Tibial nerve (tissue), 3 donors: ENCODE data around the gene KISS1.

GRCh38 chr1:204094861-204095190, 21.9 kb downstream of the SOX13 start:
- PRO-cap = no peak
- RAMPAGE, long total RNA, 3 experiments = no peak in any of the 3 experiments

- PRO-cap = no peak
- RAMPAGE, long total RNA, 3 experiments = no peak in any of the 3 experiments
Observed at GRCh38 chr1:204116010-204116734, 35.7 kb downstream of the ETNK2 start.

- PRO-cap = no peak
- RAMPAGE, long total RNA, 3 experiments = no peak in any of the 3 experiments
Observed at GRCh38 chr1:204145047-204145706, 6.7 kb downstream of the ETNK2 start.

- PRO-cap = unidirectional peak, plus-strand start at chr1:204150849
- RAMPAGE, long total RNA, 3 experiments = start-site peak on the plus strand in 2 of 3 experiments, at chr1:204150833-204150846 at its widest, 11 to 12 reads per replicate
Observed at GRCh38 chr1:204150685-204151219, 1.1 kb downstream of the ETNK2 start.

- PRO-cap = no peak
- RAMPAGE, long total RNA, 3 experiments = no peak in any of the 3 experiments
Observed at GRCh38 chr1:204196368-204196706, at the start of gene KISS1. TSS of gene KISS1 (minus strand) at chr1:204196491.

DNA sequence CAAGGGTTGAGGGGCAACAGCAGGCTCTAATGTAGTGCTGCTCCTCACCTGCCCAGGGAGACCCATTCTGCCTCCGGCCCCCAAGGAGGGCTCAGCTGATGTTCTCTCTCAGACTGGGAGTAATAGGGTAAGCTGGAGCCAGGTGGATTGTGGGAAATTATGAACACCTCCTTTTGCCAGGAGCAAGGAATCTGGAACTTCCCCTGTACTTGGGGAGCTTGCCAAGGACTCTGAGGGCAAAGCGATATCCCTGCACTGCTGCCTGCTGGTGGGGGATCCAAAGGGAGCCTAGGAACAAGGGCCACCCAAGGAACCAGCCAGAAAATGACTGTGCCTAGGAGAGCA, 70.4 kb upstream of the GOLT1A start:
- PRO-cap = no peak
- RAMPAGE, long total RNA, 3 experiments = no peak in any of the 3 experiments

DNA sequence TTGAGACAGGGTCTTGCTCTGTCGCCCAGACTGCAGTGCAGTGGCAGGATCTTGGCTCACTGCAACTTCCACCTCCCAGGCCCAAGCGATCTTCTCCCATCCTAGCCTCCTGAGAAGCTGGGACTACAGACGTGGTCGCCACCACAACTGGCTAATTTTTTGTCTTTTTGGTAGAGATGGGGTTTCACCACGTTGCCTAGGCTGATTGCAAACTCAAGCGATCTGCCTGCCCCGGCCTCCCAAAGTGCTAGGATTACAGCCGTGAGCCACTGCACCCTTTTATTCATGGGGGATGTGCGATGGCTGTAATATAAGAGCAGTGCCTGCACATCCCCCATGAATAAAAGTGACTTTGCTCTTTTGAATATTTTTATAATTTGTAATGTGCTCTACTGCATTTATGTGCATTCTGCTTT, 9.0 kb downstream of the PIK3C2B start:
- PRO-cap = no peak
- RAMPAGE, long total RNA, 3 experiments = no peak in any of the 3 experiments

- PRO-cap = no peak
- RAMPAGE, long total RNA, 3 experiments = no peak in any of the 3 experiments
Observed at GRCh38 chr1:204518103-204518325, 1.8 kb downstream of the MDM4 start.

GRCh38 chr1:204751869-204752315, 66.4 kb upstream of the LRRN2 start:
- PRO-cap = no peak
- RAMPAGE, long total RNA, 3 experiments = no peak in any of the 3 experiments

DNA sequence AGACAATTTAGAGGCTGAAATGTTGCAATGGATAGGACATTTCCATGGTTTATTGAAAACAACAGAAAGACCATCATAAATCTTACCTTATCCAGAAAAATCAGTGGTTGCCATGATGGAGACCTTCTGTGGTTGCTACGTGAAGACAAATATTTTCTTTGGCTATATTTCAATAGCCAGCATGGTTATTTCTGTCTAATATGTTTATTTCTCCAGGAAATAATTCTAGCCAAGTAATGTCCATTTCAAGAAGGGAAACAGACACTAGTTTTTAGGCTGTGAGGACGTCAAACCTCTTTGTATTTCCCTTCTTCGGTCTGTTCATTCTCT, 7.0 kb upstream of the NFASC start:
- PRO-cap = no peak
- RAMPAGE, long total RNA, 3 experiments = no peak in any of the 3 experiments

GRCh38 chr1:204821806-204822243, 6.6 kb upstream of the NFASC start:
- PRO-cap = no peak
- RAMPAGE, long total RNA, 3 experiments = no peak in any of the 3 experiments

DNA sequence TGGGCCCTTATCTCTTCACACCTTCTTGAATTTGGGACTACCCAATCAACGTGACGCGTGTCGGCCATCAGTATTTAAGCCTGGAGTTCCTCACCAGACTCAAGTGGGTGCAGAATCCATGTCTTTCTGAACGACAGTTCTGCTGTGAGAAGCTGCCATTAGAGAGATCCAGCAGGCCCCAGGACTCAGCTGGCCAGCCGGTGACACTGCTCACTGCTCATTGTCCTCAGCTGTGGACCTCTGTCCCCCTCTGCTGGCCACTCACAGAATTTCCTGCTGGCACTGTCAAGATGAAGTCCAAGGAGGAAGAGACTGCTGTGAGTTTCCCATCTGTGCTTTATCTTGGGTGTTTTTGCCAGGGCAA, 28.3 kb downstream of the TMCC2 start:
- PRO-cap = no peak
- RAMPAGE, long total RNA, 3 experiments = no peak in any of the 3 experiments

DNA sequence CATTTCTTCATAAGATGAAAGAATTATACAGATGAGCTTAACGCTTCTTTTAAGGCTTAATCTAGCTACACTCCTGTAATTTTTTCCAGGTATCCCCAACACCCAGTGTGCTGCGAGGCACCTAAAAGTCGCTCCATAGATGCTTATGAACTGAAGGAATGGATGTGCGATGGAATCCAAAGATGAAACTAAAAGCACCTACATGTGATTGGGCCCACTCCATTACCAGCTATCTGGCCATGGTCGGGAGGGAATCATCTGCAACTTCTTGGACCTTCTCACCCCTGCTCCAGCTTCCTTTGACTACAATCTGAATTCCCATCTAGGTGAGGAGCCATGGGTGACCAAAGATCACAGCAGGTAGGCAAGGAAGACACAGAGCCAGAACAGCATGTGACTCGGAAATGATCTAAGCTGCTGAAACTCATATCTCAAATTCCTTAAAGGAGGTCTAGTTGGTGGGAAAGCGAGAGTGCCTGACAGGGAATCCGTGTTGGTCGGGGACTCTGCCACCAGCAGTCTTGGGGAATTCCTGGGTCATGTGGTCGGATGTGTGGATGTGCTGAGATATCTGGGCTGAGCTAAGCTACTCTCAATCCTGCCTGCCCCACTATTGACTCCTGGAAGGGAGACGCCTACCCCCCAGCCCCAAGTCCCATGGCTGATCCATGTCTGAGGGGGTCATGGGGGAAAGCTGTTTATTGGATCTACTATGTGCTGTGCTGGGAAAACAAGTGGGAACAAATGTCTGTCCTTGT, 3.2 kb upstream of the NUAK2 start:
- PRO-cap = no peak
- RAMPAGE, long total RNA, 3 experiments = no peak in any of the 3 experiments

- PRO-cap = no peak
- RAMPAGE, long total RNA, 3 experiments = no peak in any of the 3 experiments
Observed at GRCh38 chr1:205448732-205449593, 6.9 kb downstream of the BLACAT1 start.

GRCh38 chr1:205519823-205520203, 15.3 kb downstream of the CDK18 start:
- PRO-cap = no peak
- RAMPAGE, long total RNA, 3 experiments = no peak in any of the 3 experiments

- PRO-cap = no peak
- RAMPAGE, long total RNA, 3 experiments = no peak in any of the 3 experiments
Observed at GRCh38 chr1:205528812-205529745, 24.6 kb downstream of the CDK18 start.

DNA sequence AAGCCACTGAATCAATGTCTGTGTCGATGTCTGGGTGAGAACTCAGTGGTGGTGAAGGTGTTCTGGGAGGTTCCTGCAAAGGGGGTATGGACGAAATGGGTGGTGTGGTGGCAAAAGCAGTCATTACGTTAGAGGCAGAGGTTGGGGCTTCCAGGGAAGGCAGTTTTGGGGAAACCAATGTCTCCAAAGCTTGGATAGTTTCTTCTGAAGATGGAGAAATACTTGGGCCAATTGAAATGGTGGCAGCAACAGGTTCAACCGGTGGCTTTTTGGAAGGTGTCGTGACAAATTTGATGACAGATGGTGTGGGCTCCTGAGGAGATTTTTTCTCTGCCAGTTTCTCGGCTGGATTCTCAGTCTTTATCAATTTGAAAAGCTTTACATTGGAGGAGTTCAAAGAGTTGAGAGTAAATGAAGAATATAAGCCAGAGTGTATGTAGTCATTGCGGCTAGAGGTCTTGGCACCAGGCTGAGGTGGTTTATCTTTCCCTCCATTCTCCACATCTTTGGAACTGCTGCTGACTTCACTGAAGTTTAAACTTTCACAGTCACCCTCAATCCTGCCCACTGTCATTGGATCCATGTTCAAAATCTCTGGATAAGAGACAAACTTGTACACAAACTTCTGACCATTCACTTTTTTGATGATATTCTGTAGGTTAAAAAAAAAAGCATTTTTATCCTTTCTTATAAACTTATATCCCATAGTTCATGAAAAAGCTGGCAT, 11.5 kb downstream of the ELK4 start:
- PRO-cap = no peak
- RAMPAGE, long total RNA, 3 experiments = no peak in any of the 3 experiments

DNA sequence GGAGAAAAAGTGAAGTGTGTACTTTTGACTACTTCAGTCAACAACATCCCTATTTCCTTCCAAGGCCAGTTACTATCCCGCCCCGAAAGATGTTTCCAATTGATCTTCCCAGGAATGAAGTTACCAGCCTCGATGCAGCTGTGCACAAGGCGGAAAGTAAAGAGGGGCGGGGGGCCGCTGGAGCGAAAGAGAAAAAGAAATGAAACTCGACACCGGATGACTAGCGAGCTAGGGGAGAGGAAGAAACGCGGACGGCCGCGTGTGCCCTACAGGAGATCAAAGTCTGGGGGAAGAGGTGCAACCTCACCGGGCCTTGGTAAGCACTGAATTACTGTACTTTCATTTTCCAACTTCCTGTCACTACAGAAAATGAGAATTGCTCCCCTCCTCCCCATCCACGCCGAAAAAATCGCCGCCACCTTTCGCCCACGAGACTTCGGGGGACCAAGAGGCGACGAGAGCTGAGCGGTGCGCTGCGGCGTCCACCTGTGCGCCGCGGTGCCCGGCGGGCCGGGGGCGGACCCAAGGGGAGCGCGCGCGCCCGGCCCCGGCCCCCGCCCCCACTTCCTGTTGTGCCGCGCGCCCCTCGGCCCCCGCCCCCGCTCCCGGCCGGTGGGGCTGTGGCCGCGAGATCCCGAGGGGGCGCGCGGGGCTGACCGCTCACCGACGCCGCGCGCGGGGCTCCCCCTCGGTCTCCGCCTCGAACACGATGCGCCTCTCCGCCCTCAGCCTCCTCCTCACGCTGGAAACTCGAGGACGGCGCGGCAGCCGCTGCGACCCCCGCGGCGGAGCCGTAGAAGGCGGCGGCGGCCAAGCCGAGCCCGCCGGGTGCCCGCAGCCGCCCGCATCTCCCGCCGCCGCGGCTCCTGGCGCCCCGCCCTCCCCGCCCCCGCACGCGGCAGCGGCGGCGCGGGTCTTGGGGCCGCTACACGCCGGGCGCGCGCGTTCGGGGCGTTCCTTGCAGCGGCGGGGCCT, 556 bp downstream of the ELK4 start:
- PRO-cap = bidirectional peak, plus-strand start at position 612 of the sequence, minus-strand start at position 500 of the sequence
- RAMPAGE, long total RNA, 3 experiments = no peak in any of the 3 experiments

GRCh38 chr1:205727468-205728043, 22.4 kb downstream of the NUCKS1 start:
- PRO-cap = no peak
- RAMPAGE, long total RNA, 3 experiments = no peak in any of the 3 experiments

GRCh38 chr1:205750297-205750491, 212 bp upstream of the NUCKS1 start:
- PRO-cap = bidirectional peak, plus-strand start at chr1:205750415, minus-strand start at chr1:205750173
- RAMPAGE, long total RNA, 3 experiments = no peak in any of the 3 experiments